SJCRH30 (cell line): ENCODE measurements around a stretch of chr2.

DNA sequence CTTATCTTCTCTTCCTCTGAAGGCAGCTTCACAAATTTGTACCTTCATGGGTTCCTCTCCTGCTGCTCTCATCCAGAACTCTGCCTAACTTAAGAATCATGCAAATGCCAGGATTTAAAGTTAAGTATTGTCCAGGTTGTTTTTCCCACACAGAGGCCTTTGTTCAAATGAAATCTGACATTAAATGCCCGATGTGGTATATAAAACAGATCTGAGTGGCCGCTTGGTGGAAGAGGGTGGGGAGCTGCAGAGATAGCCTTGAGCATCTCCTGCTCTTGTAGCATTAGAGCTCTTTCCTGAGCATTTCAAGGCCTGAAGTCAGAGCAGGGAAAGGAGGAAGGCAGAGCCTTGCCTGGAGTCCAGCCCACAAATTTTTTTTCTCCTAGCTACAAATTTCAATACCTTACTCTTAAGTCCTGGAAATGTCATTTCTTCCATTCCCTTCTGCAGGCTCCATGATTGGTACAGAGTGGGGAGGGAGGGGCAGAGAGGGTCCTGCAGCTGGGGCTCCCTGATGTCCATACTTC lies 49.4 kb upstream of the ZFP36L2 start:
- RAMPAGE, long total RNA = no peak

- RAMPAGE, long total RNA = no peak
Measured at GRCh38 chr2:43375549-43376422, 149.4 kb upstream of the ZFP36L2 start.

- RAMPAGE, long total RNA = no peak
Measured at GRCh38 chr2:43386977-43387497, 160.6 kb upstream of the ZFP36L2 start.

GRCh38 chr2:43780043-43780497 lies 6.2 kb downstream of the DYNC2LI1 start:
- RAMPAGE, long total RNA = no peak

GRCh38 chr2:43831344-43832415 lies 7.0 kb downstream of the ABCG5 start:
- RAMPAGE, long total RNA = no peak

GRCh38 chr2:43840104-43840669 lies 1.4 kb downstream of the ABCG8 start:
- RAMPAGE, long total RNA = no peak

DNA sequence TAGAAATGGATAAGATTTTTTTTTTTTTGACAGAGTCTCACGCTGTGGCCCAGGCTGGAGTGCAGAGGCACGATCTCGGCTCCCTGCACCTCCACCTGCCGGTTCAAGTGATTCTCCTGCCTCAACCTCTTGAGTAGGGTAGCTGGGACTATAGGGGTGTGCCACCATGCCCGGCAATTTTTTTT lies 3.1 kb downstream of the ABCG8 start:
- RAMPAGE, long total RNA = no peak

DNA sequence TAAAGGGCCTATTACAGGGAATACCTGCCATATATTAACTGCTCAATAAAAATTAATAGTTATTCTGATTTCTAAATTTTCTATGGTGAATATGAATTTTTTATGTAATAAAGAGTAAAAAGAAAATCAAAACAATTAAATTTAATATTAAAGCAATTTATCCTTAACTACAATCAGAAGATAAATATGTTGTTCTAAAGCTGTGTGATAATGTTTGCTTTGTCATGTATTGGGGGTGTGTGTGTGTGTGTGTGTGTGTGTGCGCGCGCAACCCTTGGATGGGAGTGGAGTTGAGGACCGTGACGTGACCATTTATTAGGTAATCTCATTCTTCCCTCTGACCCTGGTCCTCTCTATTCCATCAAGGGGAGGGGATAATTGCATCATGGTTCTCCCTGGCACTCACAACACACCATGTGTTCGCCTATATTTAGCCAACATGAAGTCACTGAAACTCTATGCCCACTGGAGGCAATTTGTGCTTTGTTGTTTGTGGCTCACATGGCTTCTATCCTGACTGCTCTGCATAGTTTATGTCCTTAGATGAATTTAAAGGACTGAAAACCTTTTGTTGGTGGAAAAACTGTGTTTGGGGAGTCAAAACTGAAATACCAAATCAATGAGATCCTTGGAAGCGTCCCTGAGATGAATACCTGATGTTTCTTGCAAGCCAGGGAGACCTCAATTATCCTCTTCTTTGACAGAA lies 79.7 kb upstream of the LRPPRC start:
- RAMPAGE, long total RNA = no peak

DNA sequence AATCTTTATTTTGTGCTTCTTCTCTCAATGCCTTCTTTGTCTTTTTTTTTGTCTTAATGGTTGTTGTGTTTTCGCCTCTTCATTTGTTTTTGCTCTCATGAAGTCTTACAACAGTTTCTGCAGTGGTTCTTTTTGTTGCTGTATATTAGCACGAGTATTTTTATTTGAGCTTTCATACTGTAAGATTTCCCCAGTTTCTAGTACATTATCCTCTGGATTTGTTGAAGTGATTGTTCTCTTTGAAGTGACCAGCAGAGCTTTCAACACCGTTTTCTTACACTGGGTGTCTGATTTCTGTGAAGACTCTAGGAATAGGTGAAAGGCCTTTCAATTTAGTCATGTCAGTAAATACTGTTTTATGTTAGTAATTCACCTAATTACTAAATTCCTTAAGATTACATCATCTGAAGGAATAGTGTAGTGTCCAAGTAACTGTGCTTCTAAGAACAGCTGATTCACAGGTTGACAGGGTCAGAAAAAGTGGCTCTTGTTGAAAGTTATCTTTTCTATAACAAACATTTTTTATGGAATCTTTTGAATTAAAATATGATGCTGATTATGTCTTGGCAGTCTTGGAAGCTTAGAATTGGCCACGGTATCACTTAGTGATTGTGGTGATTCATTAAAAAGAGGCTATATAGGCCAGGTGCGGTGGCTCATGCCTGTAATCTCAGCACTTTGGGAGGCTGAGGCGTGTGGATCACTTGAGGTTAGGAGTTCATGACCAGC lies 2.4 kb downstream of the PPM1B start:
- RAMPAGE, long total RNA = no peak

DNA sequence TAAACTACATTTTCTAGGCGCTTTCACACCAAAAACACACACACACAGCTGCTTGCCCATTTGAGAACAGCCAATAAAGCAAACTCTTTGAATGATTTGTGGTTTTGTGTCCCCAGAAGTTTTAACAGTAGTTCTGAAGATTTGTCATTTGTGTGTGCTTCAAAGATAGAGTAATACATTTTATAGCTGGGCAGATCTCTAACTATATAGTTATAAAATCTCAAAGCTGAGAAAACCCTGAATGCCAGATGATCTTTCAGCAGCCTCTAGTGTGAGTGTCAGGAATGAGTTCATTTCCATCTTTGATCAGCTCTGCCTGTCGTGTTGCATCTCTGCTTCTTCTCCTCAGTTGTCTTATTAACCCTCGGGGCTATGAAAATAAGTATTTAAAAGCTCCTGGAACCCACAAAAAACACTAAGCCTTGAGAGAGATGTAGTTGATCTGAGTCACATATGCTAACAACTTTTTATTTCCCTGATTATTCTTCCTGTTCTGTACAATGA lies 30.1 kb upstream of the SLC3A1 start:
- RAMPAGE, long total RNA = no peak

DNA sequence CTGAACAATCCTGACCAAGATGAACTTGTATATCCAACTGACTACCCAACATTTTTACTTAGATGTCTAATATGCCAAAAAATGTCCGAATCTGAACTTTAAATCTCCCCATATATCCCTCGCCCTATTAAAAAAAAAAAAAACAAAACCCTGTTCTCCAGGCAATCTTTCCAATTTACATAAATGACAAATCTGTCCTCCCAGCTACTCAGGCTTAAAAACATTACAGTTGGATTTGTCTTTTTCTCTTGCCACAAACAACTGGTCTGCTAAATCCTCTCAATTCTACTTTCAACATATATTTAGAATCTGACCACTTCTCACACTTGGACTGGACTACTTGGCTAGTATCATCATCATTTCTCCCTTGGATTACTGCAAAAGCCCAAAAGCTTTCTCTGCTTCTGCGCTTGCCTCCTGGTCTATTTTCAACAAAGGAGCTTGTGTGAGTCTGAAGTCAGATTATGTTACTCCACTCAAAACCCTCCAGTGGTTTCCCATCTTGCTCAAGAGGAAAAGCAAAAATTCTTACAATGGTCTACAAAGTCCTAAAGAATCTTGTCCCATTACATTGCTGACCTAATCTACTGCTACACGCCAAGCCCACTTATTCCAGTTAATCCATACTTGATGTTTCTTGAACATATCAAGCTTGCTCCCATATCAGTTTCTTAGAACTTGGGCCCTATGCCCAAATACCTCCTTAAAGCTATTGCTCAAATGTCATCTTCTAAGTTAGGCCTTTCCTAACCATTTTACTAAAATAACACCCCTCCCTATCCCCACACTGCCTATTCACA lies 9.7 kb downstream of the PREPL start:
- RAMPAGE, long total RNA = no peak

GRCh38 chr2:44361070-44361323 lies 297 bp downstream of the PREPL start:
- RAMPAGE, long total RNA = no peak

- RAMPAGE, long total RNA = no peak
Measured at GRCh38 chr2:44463241-44464088, 101.7 kb downstream of the CAMKMT start.

GRCh38 chr2:44786558-44786863 lies 155.0 kb upstream of the SIX3 start:
- RAMPAGE, long total RNA = no peak

- RAMPAGE, long total RNA = no peak
Measured at GRCh38 chr2:44944287-44944643, 2.8 kb downstream of the SIX3 start.

- RAMPAGE, long total RNA = no peak
Measured at GRCh38 chr2:45013979-45014477, 4.8 kb upstream of the SIX2 start.

DNA sequence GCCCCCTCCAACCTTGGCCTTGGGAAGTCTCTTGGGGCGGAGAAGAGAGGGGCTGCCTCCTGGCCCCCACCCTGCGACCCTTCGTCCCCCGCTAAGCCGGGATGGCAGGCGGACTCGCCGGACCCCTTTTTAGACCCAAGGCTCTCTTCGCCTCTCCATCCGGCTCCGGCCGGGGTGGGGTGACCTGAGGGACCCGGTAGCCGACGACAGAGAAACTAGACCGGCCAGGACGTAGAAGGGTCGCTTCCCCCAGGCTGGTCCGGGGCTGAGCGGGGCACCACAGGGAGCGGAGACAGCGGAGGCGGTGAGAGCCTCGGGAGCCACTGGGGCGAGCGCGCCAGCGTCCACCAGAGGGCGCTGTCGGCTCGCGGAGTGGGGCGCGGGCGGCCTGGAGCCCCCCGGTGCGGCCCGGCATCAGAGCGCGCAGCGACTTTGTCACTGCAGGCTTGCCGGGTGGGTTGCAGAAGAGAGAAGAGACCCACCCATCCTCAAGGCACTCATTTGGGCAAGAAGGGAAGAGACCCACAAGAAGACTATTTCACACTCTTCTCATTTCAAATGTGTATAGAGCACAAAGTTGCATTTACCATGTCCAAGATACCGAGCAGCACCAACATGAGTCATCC lies 7.9 kb upstream of the PRKCE start:
- RAMPAGE, long total RNA = no peak

DNA sequence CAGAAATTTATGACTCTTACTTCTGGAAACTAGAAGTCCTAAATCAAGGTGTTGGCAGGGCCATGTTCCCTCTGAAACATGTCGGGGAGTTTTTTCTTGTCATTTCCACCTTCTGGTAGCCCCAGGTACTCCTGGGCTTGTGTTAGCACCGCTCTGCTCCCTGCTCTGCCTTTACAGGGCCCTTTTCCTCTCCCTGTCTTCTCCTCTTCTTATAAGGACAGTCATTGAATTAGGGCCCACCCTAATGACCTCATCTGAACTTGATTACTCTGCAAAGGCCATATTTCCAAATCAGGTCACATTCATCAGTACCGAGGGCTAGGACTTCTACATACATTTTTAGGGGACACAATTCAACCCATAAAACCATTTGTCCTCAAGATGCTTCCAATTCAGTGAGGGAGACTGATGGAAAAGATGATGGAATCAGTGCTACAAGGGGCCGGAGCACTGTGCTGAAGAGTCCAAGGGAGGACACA lies 40.8 kb downstream of the PRKCE start:
- RAMPAGE, long total RNA = no peak

GRCh38 chr2:45699029-45700135 lies 47.9 kb downstream of the PRKCE start:
- RAMPAGE, long total RNA = no peak

GRCh38 chr2:45842697-45843841 lies 191.6 kb downstream of the PRKCE start:
- RAMPAGE, long total RNA = no peak